SK-N-MC (cell line): ENCODE measurements around a stretch of chr11.

DNA sequence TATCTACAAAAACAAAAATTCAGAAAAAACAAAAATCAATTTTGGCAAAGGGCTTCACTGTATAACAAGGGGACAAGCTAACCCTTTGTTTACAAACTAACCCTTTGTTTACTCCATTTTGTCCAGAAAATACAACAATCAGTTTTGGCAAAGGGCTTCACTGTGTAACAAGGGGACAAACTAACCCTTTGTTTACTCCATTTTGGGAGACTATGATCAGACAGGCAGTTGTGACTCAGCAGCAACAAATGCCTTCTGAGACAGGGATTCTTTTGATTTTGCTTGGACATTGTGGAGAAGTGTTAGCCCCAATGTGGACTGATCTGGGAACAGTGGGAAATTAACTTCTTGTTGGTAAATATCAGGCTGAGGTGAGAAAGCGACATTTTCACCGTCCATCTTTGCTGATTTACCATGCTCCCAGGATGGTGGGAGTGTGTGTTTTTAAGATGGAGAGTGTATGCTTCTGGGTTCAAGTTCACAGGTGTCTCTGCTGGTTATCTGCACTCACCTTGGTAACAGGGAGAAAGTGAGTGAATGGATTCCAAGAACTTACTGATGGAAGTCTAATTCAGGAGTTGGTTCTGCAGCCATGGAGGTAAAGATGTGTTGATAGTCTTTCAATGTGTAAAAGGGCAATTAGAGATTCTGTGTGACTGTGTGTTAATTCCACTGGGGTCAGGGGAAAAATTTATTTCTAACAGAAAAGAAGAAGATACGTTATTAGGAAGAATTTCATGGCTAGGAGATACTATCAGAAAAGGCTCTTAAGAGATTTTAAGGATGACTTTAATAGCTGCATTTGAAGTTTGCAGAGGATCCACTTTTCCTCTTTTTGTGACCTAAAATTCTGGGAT, 1.2 kb downstream of the EHF start:
- RRBS: no CpG with 5 or more reads among the region's 3 CpGs

DNA sequence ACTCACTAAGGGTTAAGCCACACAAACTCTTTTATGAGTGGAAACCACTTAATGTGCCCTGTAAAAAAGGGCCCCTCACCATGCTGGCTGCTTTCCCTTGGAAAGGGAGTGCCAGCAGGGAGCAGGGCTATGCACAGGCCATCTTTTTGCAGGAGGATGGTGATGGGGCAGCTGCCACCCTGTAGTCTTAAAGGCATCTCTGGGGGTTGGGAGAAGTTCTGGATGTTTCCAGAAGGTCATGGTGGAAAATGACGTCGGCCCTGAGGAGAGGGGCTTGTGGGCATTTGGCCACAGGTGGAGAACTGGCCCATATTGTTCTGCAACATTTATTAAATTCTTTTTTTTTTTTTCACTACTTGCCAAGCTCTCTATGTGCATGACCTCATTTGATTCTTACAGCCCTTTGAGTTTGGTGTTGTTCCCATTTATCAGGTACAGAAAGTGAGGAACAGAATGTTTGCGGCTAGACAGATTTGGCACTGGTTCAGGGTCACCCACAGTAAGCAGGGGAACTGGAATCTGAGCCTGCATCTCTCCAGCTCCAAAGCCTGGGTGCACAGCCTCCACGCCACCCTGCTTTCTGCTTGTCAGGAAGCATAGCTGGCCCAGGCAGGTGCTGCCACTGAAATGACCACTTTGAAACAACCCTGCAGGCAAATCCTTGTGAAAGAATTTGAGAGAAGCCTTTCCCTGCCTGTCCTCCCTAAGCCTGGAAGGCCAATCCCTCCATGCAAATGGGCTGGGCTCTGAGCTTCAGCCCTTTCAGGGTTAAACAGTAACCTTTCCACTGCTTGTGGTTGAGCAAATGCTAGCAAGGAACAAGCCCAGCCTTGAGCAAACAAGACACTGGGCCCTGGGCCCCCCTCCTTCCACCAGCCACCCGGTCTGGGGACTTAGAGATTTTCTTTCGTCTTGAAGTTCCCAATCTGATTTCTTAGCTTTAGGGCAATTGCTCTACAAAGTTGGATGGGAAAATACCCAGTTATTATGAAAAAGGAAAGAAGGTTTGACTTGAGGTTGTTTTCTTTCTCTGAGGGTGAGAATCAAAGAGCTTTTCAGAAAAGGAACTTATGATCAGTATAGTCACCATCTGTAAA, 19.1 kb downstream of the EHF start:
- RRBS: no CpG with 5 or more reads among the region's 6 CpGs

- RRBS: no CpG with 5 or more reads among the region's 6 CpGs
These were observed 20.5 kb downstream of the EHF start for GRCh38 chr11:34641389-34641769.

DNA sequence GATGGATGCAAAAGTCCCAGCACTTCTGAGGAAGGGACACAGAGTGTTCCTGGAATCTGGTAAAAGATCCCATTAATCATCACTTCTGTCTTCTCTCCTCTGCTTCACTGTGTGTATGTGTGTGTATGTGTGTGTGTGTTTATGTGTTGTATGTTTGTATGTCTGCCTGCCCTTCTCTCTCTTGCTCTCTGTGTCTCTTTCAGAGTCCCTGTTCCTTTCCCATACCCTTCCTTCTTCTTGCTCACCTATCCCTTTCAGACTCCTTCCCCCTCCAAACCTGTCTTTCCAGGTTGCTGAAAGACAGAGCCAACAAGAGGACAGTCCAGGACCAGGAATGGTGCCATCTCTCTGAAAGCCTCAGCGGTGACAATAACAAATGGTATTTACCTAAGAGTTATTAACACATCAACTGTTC, 47.0 kb downstream of the EHF start:
- RRBS: no CpG with 5 or more reads among the region's 1 CpG

DNA sequence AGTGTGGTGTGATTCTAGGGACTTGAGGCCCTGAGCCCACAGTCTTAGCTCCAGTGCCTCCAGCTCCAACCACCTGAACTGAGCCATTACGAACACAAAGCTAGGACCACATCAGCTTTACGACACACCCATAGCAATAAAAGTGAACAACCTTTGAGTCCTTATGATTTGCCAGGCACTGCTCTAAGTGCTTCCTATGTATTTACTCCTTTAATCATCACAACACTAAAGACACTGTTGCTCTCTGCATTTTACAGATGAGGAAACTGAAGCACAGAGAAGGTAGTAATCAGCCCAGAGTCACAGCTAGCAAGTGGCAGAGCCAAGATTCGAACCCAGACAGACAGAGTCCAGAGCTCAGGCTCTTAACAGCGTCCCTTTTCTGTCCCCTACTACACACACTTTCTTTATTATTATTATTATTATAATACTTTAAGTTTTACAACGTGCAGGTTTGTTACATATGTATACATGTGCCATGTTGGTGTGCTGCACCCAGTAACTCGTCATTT, 126.5 kb downstream of the EHF start:
- RRBS: no CpG with 5 or more reads among the region's 6 CpGs

- RRBS: no CpG with 5 or more reads among the region's 12 CpGs
These were observed 613 bp downstream of the PDHX start for GRCh38 chr11:34916973-34917488.

DNA sequence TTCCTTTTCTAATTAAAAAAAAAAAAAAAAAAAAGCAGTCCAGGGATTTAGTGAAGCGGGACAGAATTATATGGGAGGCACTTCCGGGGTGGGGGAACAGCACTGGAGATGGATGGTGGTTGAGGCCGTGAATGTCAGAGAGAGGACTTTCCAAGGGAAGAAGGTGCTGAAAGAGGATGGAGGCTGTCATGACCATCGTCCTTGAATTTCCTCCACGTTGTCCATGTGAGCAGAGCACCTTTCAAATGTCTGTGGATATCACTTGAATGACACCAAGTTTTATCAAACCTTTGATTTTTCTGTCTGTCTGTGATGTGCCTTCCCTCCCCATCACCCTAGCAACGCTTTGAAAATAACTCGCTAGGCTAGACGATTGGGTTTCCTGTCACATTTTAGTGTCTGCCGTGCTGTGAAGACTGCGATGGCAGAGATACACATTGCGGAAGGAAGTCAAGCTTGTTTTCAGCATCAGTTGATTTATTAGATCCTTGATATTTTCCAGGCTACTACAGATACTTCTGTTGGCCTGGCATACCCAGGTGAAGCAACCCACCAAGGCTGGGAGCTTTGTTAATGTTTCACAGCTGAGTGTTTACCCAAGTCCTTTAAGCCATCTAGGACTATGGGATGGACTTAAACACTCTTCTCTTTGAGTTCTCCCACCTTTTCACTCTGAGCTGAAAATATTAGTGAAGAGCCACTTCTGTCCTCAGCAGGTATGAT, 93.8 kb upstream of the CD44 start:
- RRBS: no CpG with 5 or more reads among the region's 11 CpGs

DNA sequence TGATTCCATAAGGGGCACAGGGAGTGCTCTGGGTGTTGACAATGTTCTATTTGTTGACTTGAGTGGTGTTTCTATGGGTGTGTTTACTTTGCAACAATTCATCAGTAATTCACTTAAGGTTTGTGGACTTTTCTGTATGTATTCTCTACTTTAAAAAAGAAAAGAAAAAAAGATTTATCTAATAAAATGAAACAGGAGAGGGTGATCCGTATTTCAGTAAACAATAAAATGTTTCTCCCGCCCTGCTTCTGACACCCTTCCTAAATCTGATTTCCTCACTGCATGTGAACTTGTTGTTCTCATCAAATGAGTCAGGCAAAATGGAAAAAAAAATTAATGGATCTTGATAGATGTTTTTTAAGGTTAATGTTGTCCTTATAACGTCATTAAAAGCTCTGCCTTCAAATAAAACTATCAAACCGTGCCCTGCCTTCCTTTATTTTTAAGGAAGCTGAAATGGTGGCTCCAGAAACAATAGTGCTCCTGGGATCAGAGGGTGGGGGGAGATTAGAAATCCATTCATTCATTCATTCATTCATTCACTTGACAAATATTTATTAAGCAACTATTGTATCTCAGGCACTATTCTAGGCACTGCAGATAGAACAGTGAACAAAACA, 77.2 kb upstream of the CD44 start:
- RRBS: no CpG with 5 or more reads among the region's 4 CpGs

GRCh38 chr11:35126339-35127041, 12.5 kb upstream of the CD44 start:
- RRBS: no CpG with 5 or more reads among the region's 3 CpGs

- RRBS: no CpG with 5 or more reads among the region's 4 CpGs
These were observed 11.8 kb downstream of the CD44 start for GRCh38 chr11:35150501-35151369.

DNA sequence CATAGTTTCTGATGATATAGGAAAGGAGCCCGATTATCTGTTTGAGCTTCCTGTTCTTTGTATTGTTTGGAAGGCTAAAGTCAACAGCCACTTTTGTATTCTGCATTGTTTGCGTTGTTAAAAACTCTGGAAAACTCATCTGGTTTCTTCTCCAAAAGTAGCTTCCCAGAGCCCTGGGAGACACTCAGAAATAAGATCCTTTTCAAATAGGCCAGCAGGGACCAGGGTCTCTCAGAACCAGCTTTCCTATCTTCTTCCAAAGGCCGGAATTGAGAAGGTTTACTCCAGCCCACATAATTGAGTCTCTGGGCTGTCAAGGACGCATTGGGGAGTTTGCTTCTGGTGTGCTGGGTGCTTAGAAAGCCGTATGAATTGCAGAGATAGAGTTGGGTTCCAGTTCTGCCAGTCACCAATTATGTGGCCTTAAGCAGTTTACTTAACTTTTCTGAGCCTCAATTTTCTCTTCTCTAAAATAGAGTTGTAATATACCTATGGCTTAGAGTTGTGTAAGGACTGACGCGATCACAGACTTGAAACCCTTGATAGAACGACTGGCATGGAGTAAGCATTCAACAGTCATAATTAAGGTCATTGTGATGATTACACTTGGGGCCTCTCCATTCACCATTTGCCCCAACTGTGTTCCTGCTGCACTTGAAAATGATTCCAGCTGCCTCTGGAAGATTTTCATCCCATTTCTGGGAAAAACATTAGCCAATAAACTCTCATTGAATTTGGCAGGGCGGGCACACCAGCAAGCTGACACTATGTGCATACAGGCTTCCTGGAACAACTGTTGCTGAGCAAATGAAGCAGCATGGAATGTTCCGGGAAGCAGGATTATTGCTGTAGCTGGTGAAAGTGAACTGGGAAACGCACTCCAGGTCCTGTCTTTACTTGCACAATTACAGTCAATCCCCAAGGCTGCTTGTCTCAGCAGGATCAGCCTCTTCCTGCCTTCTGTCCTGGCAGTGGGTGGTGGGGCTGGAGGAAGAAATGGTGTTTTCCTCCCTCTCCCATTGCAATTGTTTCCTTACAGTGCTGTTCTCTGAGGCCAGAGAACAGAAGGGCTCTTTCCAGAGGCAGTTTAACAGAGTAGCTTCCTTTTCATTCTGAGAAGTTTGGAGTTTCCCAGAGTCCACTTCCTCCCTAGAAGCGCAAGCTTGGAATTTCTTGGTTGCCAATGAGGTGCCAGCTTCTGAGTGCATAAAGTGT, 19.4 kb downstream of the CD44 start:
- RRBS: no CpG with 5 or more reads among the region's 12 CpGs

DNA sequence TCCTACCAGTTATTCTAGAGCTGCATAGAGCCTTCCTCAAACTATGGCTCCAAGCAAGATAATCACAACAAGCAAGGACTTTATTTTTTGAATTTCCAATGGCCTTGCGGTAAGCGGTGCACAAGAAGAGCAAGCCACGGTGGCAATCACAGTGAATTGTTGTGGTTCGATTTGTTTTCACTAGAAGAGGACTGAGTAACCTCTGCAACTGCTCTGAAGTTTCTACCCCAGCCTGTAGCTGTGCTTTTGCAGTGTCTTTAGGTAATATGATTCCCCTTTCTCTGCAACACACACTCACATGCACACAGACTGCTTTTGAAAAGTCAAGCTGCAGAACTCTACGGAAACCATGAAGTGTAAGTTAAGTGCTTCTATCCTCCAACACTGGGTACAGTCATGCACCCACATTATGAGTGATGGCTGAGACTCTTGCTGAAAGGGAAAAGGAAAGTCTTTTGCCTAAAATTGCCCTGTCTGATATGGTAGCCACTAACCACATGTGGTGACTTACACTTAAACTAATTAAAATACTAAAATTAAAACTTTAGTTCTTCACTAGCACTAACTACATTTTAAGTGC, 38.4 kb downstream of the CD44 start:
- RRBS: no CpG with 5 or more reads among the region's 5 CpGs

- RRBS: no CpG with 5 or more reads among the region's 4 CpGs
These were observed 97.0 kb downstream of the CD44 start for GRCh38 chr11:35235984-35236458.

DNA sequence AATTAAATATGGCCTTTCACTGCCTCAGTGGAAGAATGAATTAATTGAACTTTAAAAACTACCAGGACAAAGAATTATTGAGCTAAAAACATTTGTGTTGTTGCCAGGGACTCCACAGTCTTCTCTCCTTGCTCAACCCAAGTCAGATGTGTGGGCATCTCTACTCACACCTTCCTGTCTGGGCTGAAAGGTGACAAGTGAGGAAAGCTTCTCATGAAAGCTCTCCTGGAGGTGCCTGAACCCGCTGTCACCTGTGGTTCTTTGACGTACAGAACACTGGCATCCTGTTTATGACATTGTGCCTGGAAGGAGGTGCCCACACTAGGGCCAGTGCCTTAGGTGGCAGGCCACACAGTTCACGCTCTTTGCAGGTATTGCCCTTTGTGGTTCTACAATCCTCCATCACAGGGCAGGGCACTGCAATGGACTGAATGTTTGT, 108.4 kb downstream of the CD44 start:
- RRBS: no CpG with 5 or more reads among the region's 3 CpGs

DNA sequence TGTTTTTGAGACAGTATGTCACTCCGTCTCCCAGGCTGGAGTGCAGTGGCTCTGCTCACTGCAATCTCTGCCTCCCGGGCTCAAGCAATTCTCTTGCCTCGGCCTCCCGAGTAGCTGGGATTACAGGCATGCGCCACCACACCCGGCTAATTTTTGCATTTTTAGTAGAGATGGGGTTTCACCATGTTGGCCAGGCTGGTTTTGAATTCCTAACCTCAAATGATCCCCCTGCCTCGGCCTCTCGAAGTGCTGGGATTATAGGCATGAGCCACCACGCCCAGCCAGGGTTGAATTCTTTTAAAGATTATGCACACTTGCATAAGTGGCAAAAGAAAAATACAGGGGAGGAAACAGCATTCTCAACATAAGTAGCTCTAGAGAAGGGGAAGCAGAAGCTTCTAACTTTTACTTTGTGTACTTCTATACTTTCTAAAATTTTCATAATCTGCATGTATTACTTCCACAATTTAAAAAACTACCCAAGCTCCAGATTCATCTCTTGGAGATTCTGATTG, 108.1 kb downstream of the SLC1A2 start:
- RRBS: no CpG with 5 or more reads among the region's 9 CpGs

DNA sequence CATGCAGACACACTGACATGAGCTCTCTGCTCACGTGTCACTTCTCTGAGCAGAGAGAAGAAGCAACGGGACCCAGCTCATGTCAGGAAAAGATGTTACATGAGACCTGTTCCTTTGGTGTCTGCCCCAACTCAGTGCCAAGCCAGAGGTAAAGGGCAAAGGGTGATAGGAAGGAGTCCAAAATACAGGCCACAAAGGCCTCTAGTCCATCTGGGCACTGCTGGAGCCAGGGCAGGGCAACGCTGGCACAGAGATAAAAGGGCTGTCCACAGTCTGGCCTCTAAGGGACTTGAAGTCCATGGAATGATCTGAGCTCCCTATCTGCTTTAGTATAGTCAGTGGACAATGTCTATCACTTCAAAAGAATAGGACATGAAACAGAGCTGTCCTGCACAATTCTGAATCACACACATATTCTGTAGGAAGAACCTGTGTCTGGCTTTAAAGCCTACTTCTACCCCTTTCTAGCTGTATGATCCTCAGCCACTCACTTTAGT, 79.2 kb downstream of the SLC1A2 start:
- RRBS: no CpG with 5 or more reads among the region's 3 CpGs

GRCh38 chr11:35342927-35343404, 76.4 kb downstream of the SLC1A2 start:
- RRBS: no CpG with 5 or more reads among the region's 3 CpGs

GRCh38 chr11:35919197-35919525, 24.7 kb upstream of the LDLRAD3 start:
- RRBS: no CpG with 5 or more reads among the region's 3 CpGs

DNA sequence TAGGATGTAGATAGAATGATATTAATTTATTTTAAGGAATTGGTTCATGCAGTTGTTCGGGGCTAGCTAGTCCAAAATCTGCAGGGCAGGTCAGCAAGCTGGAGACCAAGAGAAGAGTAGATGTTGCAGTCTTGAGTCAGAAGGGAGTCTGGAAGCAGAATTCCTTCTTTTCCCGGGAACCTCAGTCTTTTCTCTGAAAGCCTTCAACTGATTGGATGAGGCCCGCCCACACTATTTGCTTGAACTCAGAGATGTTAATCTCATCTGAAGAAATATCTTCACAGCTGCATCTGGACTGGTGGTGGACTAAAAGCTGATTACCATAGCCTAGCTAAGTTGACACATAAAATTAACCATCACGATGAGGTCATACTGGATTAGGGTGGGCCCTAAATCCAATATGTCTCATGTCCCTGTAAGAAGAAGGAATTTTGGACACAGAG, 122.1 kb downstream of the COMMD9 start:
- RRBS: no CpG with 5 or more reads among the region's 4 CpGs

GRCh38 chr11:36349261-36350485, 53.6 kb downstream of the PRR5L start:
- RRBS: no CpG with 5 or more reads among the region's 9 CpGs